Endothelial cell of umbilical vein (primary cell): ENCODE results near the gene GGT5.

GRCh38 chr22:24144904-24145160 is 36.5 kb upstream of the SUSD2 start:
- PRO-cap, result no peak
CAGE:
- cytosol, long polyA minus RNA, result no peak
- cytosol, long polyA plus RNA, result no peak
- long polyA plus RNA, result no peak
- nucleus, long polyA minus RNA, result no peak
- nucleus, long polyA plus RNA, result no peak

- PRO-cap, result no peak
CAGE:
- cytosol, long polyA minus RNA, result no peak
- cytosol, long polyA plus RNA, result no peak
- long polyA plus RNA, result no peak
- nucleus, long polyA minus RNA, result no peak
- nucleus, long polyA plus RNA, result no peak
Measured at GRCh38 chr22:24183169-24183962, 2.1 kb downstream of the SUSD2 start.

- PRO-cap, result no peak
CAGE:
- cytosol, long polyA minus RNA, result no peak
- cytosol, long polyA plus RNA, result no peak
- long polyA plus RNA, result no peak
- nucleus, long polyA minus RNA, result start-site peak on the minus strand at chr22:24245212-24245226, 13 reads
- nucleus, long polyA plus RNA, result no peak
Measured at GRCh38 chr22:24244902-24245417, at the start of gene GGT5. Gene GGT5 (minus strand): TSS chr22:24245082.

- PRO-cap, result no peak
CAGE:
- cytosol, long polyA minus RNA, result no peak
- cytosol, long polyA plus RNA, result no peak
- long polyA plus RNA, result no peak
- nucleus, long polyA minus RNA, result no peak
- nucleus, long polyA plus RNA, result no peak
Measured at GRCh38 chr22:24425456-24426123, 1.8 kb upstream of the ADORA2A start.

- PRO-cap, result no peak
CAGE:
- cytosol, long polyA minus RNA, result no peak
- cytosol, long polyA plus RNA, result no peak
- long polyA plus RNA, result no peak
- nucleus, long polyA minus RNA, result no peak
- nucleus, long polyA plus RNA, result no peak
Measured at GRCh38 chr22:24482340-24483097, 12.6 kb upstream of the UPB1 start.

GRCh38 chr22:24539790-24540442 is 15.0 kb downstream of the GUCD1 start:
- PRO-cap, result no peak
CAGE:
- cytosol, long polyA minus RNA, result no peak
- cytosol, long polyA plus RNA, result no peak
- long polyA plus RNA, result no peak
- nucleus, long polyA minus RNA, result no peak
- nucleus, long polyA plus RNA, result no peak

GRCh38 chr22:24588232-24589129 is 4.4 kb downstream of the LRRC75B start:
- PRO-cap, result no peak
CAGE:
- cytosol, long polyA minus RNA, result no peak
- cytosol, long polyA plus RNA, result no peak
- long polyA plus RNA, result no peak
- nucleus, long polyA minus RNA, result no peak
- nucleus, long polyA plus RNA, result no peak

GRCh38 chr22:24631479-24631996 is 28.5 kb downstream of the GGT1 start:
- PRO-cap, result no peak
CAGE:
- cytosol, long polyA minus RNA, result no peak
- cytosol, long polyA plus RNA, result no peak
- long polyA plus RNA, result no peak
- nucleus, long polyA minus RNA, result no peak
- nucleus, long polyA plus RNA, result no peak

- PRO-cap, result no peak
CAGE:
- cytosol, long polyA minus RNA, result no peak
- cytosol, long polyA plus RNA, result no peak
- long polyA plus RNA, result no peak
- nucleus, long polyA minus RNA, result no peak
- nucleus, long polyA plus RNA, result no peak
Measured at GRCh38 chr22:24810361-24810767, 4.4 kb downstream of the SGSM1 start.

DNA sequence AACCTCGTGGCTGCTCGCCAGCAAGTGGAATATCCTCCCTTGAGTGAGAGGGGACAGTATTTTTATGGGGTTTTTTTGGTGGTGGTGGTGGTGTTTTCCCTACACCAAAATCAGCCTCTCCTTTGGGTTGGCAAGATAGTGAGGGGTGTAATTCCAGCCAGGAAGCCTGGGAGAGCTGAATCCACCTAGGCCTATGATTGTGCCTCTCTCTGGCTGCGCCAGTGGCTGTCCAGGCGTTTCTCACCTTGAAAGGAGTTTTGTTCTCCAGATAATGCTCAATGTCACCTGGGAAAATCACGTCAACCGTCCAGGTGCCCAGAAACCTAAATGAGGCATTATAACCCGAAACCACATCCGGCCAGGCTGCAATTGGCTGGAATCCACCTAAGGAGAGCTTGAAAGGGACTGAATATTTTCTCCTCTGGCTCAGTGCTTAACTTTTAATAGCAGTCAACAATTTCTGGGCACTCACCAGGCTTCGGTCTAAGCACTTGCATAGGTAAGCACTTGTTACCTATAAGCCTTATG is 3.4 kb downstream of the LHFPL7 start:
- PRO-cap, result no peak
CAGE:
- cytosol, long polyA minus RNA, result no peak
- cytosol, long polyA plus RNA, result no peak
- long polyA plus RNA, result no peak
- nucleus, long polyA minus RNA, result no peak
- nucleus, long polyA plus RNA, result no peak

- PRO-cap, result bidirectional peak, plus-strand start at chr22:24970208, minus-strand start at chr22:24969989
CAGE:
- cytosol, long polyA minus RNA, result no peak
- cytosol, long polyA plus RNA, result no peak
- long polyA plus RNA, result no peak
- nucleus, long polyA minus RNA, result no peak
- nucleus, long polyA plus RNA, result no peak
Measured at GRCh38 chr22:24969687-24970356, 17.3 kb downstream of the KIAA1671 start.

GRCh38 chr22:25068764-25069320 is 116.3 kb downstream of the KIAA1671 start:
- PRO-cap, result no peak
CAGE:
- cytosol, long polyA minus RNA, result no peak
- cytosol, long polyA plus RNA, result no peak
- long polyA plus RNA, result no peak
- nucleus, long polyA minus RNA, result no peak
- nucleus, long polyA plus RNA, result no peak

DNA sequence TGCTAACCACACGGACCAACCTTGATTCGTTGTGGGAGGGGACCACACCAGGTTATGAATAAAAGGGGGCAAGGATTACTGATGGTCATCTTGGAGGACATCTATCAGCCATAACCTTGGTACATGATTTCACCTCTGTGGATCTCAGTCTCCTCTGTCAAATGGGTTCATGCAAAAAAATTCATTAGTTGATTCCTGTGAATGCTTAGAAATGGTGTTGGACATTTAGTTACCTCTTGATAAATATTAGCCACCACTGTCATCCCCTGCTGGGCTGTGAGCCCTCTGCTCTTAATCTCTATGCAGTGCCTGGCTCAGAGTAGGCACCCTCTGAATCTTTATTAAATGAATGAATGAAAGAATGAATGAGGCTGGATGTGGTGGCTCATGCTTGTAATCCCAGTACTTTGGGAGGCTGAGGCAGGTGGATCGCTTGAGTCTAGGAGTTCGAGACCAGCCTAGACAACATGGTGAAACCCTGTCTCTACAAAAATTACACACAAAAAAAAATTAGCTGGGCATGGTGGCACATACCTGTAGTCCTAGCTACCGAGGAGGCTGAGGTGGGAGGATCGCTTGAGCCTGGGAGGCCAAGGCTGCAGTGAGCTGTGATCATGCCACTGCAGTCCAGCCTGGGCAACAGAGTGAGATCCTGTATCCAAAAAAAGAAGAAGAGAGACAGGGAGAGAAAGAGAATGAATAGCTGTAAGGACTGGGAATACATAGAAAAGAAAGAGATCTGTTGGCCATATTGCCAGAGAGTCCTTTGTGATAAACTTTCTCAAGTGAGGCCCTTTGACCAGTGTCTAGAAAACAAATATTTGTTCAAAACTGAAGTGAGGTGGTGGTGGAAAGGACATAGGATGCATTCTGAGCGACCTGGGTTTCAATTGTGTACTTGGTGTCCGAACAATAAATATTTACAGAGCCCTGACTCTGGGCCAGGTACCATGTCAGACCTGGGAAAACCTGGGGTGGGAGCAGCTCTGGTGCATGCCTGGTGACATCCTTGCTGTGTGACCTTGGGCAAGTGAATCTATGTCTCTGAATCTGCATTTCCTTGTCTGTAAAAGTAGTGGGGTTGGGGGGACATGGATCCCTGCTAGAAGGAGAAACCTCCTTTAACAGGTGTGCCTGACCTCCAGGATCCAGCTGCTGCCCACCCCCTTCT is 89.8 kb upstream of the CRYBB3 start:
- PRO-cap, result no peak
CAGE:
- cytosol, long polyA minus RNA, result no peak
- cytosol, long polyA plus RNA, result no peak
- long polyA plus RNA, result no peak
- nucleus, long polyA minus RNA, result no peak
- nucleus, long polyA plus RNA, result no peak

DNA sequence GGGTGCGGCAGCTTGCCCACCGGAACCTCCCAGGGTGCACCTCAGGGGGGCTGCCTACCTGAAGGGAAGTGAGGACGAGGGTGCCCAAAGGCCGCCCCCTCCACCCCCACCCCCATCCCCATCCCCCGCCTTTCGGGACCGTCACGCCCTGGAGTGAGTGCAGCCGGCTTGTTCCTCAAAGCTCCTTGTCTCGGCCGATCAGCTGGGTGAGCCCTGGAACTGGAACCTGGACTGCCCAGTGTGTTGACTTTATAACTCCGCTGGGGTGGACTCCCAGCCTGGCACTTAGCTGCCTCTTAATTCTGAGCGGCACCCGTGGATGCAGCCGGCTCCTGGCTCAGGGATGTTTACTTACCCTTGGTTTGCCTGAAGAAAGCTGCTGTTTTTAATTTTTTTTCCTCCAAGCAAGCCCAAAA is 88.0 kb upstream of the CRYBB3 start:
- PRO-cap, result bidirectional peak, plus-strand start at position 178 of the sequence, minus-strand start at position 221 of the sequence
CAGE:
- cytosol, long polyA minus RNA, result no peak
- cytosol, long polyA plus RNA, result no peak
- long polyA plus RNA, result start-site peak on the plus strand centred at position 177 of the sequence, 23 bp wide, 33 and 34 reads in 2 replicates
- nucleus, long polyA minus RNA, result no peak
- nucleus, long polyA plus RNA, result no peak

- PRO-cap, result no peak
CAGE:
- cytosol, long polyA minus RNA, result no peak
- cytosol, long polyA plus RNA, result no peak
- long polyA plus RNA, result no peak
- nucleus, long polyA minus RNA, result no peak
- nucleus, long polyA plus RNA, result no peak
Measured at GRCh38 chr22:25135977-25136195, 63.8 kb upstream of the CRYBB3 start.

GRCh38 chr22:25282967-25283305 is 63.5 kb downstream of the CRYBB2 start:
- PRO-cap, result no peak
CAGE:
- cytosol, long polyA minus RNA, result no peak
- cytosol, long polyA plus RNA, result no peak
- long polyA plus RNA, result no peak
- nucleus, long polyA minus RNA, result no peak
- nucleus, long polyA plus RNA, result no peak

DNA sequence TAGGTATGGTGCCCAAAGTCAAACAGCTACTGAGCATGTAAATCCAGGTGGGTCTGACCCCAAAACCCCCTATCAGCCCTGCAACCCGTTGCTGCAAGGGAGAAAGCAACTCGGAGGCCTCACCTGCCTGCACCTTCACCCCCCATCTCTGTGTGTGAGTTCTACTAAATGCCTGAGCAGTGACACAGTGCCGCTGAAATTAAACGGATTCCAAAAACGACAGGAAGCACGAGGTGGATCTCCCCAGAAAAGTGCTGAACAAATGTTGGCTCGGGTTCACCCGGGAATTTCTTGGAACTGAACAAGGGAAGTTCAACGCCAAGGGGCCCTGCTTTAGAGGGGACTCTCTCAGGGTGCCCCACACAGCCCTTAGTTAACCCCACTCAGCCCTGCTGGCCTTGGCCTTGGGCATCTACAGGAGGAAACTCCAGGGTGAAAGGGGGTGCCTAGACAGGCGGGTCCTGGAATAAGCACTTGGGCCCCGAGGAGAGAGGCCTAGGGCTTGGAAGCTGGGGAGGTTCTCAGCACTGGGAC is 161.5 kb upstream of the GRK3 start:
- PRO-cap, result no peak
CAGE:
- cytosol, long polyA minus RNA, result no peak
- cytosol, long polyA plus RNA, result no peak
- long polyA plus RNA, result no peak
- nucleus, long polyA minus RNA, result no peak
- nucleus, long polyA plus RNA, result no peak

DNA sequence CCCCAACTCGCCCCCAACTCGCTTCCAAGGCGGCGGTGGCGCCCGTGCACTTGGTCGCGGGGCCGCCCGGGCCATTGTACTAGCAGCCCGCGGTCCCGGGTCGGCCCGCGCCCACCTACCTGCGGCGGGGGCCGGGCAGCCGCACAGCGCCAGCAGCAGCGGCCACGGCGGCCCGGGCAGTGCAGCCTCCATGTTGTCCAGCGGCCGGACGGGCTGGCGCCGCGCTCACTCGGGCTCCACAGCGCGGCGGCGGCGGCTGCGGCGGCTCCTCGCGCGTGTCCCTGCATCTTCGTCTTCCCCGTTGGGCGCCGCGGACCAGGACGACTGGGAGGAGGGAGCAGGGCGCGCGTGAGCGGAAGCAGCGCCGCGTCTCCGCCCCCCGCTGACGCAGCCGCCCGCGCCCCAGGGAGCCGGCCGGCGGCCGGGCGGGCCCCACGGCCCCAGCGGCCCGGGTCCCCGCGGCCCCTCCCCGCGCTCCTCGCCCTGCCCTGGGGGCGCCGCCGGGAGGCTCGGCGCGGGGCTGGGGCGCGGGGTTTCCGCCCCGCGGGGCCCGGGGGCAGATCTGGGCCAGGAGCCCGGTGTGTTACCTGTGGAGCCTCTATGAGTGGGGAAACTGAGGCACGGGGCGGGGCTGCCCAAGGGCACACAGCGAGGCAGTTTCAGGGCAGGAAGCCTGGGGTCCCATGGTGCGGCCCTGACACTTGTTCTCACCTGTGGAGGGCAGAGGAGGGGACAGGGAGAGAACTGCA is 159.2 kb upstream of the GRK3 start:
- PRO-cap, result bidirectional peak, plus-strand start at position 405 of the sequence, minus-strand start at position 326 of the sequence
CAGE:
- cytosol, long polyA minus RNA, result no peak
- cytosol, long polyA plus RNA, result no peak
- long polyA plus RNA, result no peak
- nucleus, long polyA minus RNA, result start-site peak on the minus strand centred at position 290 of the sequence, 19 bp wide, 25 reads
- nucleus, long polyA plus RNA, result no peak

DNA sequence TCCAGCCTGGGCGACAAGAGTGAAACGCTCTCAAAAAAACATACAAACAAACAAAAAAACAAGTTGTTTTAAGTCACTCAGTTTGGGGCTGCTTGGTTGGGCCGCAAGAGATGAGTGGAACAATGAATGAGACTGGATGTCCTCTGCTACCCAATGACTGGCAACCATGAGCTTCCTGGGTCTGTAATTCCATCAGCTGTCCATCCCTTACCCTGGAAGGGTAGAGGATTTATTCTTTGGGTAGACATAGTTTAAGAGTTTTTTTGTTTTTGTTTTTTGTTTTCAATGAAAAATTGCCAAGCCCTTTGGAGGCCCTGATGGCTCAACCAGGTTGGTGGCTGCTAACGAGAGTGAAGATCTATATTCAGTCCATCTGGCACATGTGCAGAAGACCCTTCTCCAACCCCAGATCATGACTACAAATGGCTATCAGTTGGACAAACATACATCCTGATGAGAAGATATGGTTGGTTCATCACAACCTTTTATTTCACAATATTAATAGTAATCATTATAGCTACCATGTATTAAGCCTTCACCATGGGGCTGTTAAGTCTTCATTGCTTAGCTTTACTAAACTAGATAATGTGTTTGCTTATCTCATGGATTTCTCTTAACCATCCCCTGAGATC is 9.4 kb upstream of the TFIP11 start:
- PRO-cap, result no peak
CAGE:
- cytosol, long polyA minus RNA, result no peak
- cytosol, long polyA plus RNA, result no peak
- long polyA plus RNA, result no peak
- nucleus, long polyA minus RNA, result no peak
- nucleus, long polyA plus RNA, result no peak

- PRO-cap, result no peak
CAGE:
- cytosol, long polyA minus RNA, result no peak
- cytosol, long polyA plus RNA, result no peak
- long polyA plus RNA, result no peak
- nucleus, long polyA minus RNA, result no peak
- nucleus, long polyA plus RNA, result no peak
Measured at GRCh38 chr22:26522161-26522855, 10.0 kb upstream of the TFIP11 start.